A172 (cell line): ENCODE measurements around a stretch of chr2.

DNA sequence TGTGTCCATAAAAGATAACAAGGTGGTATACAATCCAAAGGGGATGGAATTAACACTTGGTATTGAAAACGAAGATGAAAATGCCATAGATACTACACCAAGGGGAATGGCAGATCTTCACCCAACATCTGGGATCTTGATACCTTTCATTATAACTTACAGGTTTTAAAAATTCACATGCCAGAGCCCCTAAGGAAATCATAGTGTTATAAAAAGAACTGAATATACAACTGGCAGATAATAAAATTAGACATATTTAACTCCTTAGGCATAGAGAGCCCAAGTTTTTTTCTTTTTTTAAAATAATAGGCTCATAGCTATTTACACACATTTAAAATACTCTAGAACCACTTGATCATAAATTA is 53.2 kb downstream of the MOB4 start:
- RAMPAGE, long total RNA, result no peak

DNA sequence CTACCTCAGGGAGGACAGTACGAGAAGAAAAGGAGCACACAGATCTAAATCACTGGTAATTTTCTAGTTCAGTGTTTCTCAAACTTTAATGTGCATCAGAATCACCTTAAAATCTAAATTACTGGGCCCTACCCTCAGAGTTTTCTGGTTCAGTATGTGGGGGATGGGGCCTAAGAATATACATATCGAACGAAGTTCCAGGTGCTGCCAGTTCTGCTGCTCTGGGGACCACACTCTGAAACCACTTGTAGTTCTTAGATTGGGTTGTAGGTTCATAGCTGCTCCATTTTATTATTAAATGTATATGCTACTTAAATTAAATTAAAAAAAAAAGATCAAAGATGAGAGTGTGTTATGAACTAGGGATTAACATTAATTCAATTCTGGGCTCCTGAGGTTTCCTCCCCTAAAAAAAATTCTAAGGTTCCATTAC is 981 bp upstream of the MARS2 start:
- RAMPAGE, long total RNA, result no peak

DNA sequence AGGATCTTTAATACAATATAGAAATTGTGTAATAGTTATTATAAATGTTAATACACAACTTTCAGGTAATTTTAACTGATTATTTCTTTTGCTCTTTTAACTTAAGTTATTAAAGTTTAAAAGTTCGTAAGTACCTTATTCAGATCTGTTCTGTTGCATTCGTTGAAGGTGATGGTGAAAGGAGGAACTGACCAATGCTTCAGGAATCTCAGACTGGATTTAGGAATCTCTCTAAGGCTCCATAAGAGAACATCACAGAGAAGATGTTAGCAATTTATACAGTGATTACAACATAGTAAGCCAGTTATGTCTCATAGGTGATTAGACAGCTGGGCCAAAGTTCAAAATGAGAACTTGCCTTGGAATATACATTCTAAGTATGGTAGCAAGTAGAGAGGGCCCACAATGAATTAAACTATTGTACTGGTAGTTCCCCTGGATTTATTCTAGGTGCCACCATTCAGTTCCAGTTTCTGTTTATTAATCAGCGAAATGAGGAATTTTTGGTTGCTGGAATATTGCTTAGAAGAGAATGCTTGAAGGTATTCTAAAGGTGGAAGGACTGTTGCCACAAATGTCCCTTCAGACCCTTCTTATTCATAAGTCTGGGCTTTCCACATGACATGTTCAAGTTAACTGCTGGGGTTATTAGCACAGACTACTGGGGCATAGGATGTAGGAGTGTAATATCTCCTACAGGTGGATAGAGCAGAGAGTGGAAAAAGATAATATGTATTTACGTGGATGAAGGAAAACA is 3.3 kb downstream of the MARS2 start:
- RAMPAGE, long total RNA, result no peak

DNA sequence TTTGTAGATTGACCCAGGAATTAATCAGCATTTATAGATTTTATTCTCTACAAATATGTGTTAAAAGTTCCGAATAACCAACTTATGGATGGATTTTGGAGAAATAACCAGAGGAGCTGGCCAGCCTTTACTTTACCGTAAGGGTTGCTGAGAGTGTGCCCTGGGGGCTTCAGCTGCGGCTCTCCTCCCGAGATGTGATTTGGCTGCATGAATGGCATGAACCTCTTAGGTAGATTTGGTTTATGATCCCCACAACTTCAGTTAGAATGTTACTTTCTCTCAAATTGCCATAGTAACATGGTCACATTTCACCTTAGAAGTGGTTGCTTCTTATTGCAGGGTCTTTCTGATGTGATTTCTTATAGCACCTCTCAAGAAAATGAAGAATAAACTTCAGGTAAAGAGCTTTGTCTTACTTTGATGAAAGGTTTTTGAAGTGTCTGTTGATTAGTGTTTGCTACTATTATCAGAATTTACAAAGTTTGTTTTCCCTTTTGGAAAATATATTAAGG is 5.6 kb downstream of the PLCL1 start:
- RAMPAGE, long total RNA, result no peak

DNA sequence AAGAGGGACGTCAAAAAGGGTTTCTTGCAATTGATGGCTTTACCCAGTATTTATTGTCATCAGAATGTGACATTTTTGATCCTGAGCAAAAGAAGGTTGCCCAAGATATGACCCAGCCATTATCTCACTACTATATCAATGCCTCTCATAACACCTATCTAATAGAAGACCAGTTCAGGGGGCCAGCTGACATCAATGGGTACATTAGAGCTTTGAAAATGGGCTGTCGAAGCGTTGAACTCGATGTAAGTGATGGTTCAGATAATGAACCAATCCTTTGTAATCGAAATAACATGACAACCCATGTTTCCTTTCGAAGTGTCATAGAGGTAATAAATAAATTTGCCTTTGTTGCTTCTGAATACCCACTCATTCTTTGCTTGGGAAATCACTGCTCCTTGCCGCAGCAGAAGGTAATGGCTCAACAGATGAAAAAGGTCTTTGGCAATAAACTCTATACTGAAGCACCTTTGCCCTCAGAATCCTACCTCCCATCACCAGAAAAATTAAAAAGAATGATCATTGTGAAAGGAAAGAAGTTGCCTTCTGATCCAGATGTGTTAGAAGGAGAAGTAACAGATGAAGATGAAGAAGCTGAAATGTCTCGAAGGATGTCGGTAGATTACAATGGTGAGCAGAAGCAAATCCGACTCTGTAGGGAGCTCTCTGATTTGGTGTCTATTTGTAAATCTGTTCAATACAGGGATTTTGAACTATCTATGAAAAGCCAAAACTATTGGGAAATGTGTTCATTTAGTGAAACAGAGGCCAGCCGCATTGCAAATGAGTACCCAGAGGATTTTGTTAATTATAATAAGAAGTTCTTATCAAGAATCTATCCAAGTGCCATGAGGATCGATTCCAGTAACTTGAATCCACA is 280.5 kb downstream of the PLCL1 start:
- RAMPAGE, long total RNA, result no peak

DNA sequence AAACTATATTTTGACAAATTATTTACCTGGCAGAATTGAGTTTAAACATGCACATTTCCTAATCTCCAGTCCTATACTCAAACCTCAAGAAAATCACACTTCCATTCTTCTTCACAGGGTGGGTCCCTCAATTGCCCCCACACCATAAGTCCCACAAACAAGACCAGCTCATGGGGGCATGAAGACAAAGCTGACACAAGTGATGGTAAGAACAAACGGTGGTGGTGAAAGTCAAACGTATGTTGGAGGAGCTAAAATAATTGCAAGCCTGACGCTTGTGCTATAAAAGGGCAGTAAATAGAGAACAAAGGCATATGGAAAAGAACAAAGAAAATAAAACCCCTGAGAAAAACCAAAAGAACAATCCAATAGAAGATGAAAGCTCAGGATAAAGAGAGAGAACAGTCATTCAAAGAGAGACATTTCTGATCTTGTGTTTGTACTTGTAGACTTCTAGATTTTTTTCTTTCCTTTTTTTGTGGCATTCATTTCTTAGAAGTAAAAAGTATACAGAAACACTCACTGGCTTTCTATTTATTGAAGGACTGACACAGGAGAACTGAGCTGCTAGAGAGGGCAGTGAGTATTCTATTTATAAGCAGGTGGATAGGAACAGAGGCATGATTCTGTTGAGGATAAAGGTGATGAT is 688.6 kb downstream of the SATB2 start:
- RAMPAGE, long total RNA, result no peak

GRCh38 chr2:199441371-199442172 is 16.2 kb downstream of the SATB2 start:
- RAMPAGE, long total RNA, result no peak

DNA sequence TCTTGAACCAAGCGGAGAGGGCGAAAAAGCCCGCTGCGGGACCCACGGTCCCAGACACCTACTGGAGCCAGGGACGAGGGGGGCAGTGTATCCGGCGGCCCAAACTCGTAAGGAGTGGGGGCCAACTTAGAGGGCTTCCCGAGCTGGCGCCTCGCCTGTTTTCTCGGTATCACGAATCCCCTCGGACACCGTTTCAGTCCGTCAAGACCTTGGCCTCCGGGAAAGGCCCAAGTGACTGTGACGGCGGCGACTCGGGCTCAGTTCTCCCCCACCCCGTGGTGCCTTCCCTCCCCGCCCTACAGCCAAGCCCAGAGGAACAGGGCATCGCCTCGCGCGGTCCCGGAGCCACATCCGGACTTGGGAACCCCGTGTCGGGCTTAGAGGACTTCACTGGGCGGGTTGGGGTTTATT is 6.2 kb upstream of the SATB2 start:
- RAMPAGE, long total RNA, result no peak

DNA sequence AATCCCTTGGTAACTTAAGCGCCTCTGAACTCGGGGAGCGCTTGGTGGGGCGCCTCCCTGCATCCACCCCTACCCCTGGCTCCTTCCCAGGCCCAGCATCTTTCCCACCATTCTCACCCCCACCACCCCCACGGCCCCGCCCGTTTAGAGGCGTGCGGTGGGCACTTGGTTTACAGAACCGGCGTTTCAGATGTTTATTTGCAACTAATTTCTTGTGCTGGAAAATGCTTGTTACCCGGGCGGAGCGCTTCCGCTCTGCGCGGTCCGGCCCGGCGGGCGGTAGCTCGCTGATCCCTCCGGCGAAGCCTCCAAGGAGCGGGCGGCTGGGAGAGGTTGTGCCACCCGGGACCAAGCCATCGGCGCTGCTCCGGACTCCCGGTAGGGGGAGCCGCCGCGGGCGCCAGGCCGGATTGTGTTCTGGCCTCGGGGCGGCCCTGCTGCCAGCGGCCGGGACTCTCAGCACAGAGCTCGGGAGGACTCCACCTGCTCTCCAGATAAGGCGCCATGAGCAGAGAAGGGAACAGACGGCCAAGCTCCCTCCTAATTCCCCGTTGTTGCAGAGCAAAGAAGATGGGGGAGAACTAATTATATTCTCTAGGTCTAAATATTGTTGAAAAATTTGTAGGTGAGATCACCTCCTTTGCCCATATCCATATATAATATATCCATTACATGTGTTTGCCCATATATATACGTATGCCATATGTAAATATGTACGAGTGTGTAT is 13.7 kb upstream of the SATB2 start:
- RAMPAGE, long total RNA, result no peak

- RAMPAGE, long total RNA, result no peak
Observed at GRCh38 chr2:199851431-199851844, 446 bp upstream of the FTCDNL1 start.

GRCh38 chr2:200378467-200379433 is 72.3 kb downstream of the SPATS2L start:
- RAMPAGE, long total RNA, result no peak

- RAMPAGE, long total RNA, result no peak
Observed at GRCh38 chr2:200424946-200425515, 84.8 kb downstream of the KCTD18 start.

DNA sequence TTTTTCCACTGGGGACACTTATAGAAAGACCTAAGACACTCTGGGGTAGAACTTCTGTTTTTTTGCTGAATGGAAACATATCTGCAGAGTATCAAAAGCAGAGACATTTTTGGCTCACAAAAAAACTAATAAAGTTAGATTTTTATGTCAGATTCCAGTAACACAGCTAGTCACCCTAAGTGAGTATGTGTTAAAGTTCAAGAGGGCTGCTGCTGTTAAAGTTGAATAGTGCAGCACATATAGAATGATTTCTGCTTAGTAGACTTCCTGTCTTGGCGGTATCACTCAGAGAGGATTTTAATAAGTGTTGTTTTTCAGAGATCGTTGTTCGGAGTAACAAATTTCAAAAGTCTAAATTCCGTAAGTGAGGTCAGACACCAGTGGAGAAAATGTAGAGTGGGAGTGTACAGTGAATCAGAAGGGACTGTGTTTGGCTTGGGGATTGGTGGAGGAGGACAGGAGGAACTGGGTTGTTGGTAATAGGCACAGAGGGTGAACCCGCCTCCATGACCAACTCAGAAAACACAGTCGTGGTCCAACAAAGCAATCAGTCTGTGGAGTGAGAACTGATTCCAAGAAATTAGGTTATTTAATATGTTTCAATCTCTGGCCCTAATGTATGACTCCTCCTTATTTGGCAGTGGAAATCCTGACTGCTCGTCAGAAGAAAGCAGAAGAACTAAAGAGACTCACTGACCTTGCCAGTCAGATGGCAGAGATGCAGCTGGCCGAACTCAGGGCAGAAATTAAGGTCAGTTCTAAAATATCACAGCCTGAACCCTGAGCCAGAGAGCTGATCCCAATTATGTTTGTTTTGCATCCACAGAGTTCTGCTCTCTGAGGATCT is 43.0 kb downstream of the KCTD18 start:
- RAMPAGE, long total RNA, result no peak

DNA sequence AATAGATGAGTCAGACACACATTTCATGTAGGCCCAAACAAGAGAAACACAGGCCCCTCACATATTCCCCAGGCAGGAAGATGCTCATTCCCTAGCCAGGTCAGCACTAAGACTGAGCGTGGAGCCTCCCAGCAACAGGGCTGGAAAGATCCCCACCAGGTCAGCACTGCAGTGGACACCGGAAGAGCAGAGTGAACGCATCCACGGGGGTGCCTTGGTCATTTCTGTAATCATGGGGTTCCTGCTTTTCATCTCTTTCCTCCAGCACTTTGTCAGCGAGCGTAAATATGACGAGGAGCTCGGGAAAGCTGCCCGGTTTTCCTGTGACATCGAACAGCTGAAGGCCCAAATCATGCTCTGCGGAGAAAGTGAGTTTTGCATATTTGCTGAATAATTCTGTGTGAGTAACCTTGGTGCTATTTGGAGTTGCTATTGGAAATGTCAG is 40.2 kb downstream of the KCTD18 start:
- RAMPAGE, long total RNA, result no peak

- RAMPAGE, long total RNA, result no peak
Observed at GRCh38 chr2:200608935-200609501, 23.2 kb downstream of the AOX1 start.

GRCh38 chr2:200820207-200821105 is 8.7 kb downstream of the BZW1 start:
- RAMPAGE, long total RNA, result no peak

GRCh38 chr2:200851917-200852739 is 12.3 kb downstream of the CLK1 start:
- RAMPAGE, long total RNA, result no peak

- RAMPAGE, long total RNA, result no peak
Observed at GRCh38 chr2:200944562-200945118, 18.8 kb downstream of the ORC2 start.

DNA sequence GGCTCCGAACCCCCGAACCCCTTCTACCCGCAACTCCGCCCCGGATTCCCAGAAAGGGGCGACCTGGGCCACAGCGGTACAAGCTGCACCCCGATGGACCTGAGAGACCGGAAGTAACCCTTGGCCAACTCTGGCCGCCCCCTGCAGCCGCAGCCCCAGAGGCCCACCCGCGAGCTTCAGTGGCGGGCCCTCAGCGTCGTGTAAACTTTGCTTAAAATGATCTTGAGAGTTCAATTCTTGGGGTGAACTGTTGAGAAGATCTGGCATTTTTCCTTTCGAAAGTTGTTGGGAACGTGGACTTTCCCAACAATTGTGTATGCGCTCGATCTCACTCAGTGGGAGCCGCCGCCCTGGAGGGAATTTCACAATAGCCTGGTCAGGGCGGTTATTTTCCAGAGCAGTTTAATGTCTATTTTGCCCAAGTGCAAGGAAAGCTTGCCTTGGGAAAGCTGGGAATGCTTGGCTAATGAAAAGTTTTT is 843 bp downstream of the CFLAR start:
- RAMPAGE, long total RNA, result no peak

GRCh38 chr2:201120899-201121169 is 4.9 kb downstream of the CFLAR start:
- RAMPAGE, long total RNA, result no peak